Ascending aorta (tissue), 1 donor: Measurements from ENCODE around the gene SNX25.

GRCh38 chr4:185115875-185116308 is 27.2 kb upstream of the SLC25A4 start:
- PRO-cap, result no peak

- PRO-cap, result bidirectional peak, plus-strand start at chr4:185209557, minus-strand start at chr4:185209487
Measured at GRCh38 chr4:185208754-185209970, at the start of gene SNX25. Gene SNX25, plus strand, starts transcription at chr4:185209598.

GRCh38 chr4:185213726-185214526 is 4.5 kb downstream of the SNX25 start:
- PRO-cap, result no peak

DNA sequence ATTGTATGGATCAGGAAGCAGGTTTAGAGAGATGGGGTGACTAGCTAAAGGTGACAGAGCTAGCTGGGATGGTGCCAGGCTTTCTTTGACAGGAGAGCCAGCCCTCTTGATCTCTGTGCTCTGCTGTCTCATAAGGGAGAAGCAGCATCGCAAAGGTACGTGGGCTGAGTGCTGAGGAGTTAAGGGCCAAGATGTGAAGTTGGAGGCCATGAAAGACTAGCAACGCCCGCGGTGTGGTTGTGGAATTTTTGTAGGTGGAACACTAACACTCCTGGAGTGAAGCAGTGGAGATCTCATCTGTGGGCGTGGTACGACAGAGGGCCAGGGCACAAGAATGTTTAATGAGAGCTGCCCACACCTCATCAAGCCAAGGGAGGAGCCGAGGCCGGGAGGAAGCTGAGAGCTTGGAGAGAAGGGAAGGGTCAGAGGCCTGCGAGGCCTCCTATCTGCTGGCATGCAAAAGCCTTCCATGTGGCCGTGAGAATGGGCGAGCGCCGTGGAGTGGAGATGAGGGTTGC is 19.5 kb downstream of the SNX25 start:
- PRO-cap, result no peak

GRCh38 chr4:185379599-185380168 is 16.0 kb downstream of the LRP2BP start:
- PRO-cap, result no peak

- PRO-cap, result no peak
Measured at GRCh38 chr4:185411584-185412094, 14.1 kb downstream of the UFSP2 start.

DNA sequence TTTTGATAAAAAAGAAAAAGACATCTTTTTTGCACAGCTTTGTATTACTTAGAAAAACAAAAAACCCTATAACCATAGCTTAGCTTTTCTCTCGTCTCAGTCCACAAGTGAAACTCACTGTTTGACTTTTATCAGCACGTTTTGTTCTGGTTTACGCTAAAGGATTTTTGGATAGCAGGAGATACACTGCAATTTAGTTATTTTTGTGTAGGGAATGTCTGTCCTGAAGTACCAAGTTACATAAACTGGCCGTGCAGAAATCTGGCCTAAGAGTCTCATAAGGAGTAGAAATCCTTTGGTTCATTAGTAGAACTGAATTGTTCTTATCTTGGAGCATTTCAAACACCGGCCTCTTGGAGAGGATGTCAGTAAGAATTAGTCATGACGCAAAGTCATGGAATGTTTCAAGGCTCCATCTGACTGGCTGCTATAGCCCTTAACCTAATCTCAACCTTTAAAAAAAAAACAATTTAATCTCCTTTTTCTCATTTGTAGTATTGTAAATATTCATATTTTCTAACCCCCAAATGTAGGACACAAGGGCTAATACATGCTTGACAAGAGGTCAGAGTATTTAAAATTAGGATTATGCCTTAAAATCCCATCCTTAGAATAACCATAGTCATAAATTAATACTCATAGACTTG is 15.2 kb downstream of the PDLIM3 start:
- PRO-cap, result no peak

- PRO-cap, result no peak
Measured at GRCh38 chr4:185539685-185540074, 4.4 kb upstream of the PDLIM3 start.

GRCh38 chr4:185626727-185627318 is 91.5 kb upstream of the PDLIM3 start:
- PRO-cap, result no peak

DNA sequence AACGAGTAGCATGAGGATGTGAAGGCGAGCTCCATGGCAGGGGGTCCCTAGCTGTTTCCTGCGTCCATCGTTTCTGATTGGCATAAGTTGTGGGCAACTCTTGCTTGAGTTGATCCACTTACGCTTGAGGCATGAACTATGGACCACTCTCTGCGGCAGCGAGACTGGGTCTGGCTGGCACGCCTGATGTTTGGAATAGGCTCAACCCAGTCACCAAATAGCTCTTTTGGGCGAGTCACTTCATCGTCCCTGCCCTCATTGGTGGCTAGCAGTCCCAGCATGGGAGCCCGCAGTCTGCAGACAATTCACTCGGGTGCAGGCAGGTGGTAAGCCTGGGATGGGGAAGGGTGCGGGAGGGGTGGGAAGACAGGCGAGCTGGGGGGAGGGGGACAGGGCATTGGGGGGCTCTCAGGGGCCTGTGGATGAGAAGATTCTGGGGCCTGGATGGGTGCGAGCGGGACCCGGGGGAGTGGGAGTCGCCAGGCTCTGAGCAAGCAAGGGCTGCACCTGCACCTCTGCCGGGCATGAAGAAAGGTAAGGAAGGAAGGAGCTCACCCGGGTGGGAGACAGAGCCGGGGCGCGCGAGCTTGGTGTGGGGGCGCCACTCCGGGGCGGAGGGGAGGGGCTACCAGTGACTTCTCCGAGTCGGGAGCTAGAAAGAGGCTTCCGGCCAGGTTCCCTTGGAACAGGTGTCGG is 103.2 kb upstream of the PDLIM3 start:
- PRO-cap, result no peak

DNA sequence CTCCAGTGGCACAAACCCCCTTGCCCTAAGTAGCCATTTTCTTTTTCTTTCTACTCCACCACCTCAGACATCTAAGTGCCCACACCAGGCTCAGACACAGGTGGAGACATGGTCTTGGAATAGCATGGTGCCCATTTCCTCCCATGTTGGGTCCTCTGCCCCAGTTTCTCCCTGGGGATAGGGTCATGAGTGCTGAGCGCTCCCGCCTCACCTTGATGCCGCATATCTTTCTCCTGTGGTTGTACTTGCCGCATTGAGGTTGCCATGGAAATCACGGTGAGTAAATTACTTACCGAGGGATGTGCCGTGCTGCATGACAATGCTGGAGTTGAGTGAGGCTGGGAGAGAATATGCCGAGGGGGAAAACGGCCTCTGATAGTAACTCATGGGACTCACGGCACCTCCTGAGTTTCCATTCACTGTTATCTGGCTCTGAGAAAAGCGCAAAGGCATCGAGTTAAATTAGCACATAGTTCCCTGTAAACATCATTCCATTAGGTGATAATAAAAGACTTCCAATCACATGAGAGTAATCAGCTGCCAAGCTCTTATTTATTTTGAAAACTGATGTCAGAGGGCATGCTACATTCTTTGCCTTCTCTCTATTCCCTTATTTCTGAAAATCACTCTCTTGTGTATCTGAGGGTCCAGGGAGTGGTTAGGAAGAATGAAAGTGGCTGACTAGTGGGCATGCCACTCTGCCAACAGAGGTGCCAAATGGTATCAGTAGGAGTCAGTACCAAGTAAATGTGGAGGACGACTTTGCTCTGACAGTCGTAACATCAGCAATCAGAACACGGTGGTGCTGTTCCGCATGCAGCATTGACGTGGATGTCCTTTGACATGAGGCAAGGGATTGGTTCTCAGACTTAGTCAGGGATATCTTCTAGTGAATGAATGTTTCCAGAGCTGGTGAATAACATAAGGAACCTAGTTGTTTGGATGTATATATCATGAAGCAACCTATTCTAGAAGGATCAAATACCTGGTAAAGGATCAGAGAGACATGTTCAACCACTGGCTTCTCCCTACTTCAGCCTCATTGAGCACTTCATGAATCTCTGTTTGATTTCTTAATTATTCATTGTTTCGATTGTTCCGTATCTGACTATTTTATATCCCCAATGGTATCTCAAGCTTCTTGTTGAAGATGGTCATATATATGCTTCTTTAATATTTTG is 126.9 kb upstream of the PDLIM3 start:
- PRO-cap, result no peak

GRCh38 chr4:185683158-185683761 is 128.7 kb downstream of the SORBS2 start:
- PRO-cap, result no peak

GRCh38 chr4:185695847-185696176 is 116.2 kb downstream of the SORBS2 start:
- PRO-cap, result no peak

DNA sequence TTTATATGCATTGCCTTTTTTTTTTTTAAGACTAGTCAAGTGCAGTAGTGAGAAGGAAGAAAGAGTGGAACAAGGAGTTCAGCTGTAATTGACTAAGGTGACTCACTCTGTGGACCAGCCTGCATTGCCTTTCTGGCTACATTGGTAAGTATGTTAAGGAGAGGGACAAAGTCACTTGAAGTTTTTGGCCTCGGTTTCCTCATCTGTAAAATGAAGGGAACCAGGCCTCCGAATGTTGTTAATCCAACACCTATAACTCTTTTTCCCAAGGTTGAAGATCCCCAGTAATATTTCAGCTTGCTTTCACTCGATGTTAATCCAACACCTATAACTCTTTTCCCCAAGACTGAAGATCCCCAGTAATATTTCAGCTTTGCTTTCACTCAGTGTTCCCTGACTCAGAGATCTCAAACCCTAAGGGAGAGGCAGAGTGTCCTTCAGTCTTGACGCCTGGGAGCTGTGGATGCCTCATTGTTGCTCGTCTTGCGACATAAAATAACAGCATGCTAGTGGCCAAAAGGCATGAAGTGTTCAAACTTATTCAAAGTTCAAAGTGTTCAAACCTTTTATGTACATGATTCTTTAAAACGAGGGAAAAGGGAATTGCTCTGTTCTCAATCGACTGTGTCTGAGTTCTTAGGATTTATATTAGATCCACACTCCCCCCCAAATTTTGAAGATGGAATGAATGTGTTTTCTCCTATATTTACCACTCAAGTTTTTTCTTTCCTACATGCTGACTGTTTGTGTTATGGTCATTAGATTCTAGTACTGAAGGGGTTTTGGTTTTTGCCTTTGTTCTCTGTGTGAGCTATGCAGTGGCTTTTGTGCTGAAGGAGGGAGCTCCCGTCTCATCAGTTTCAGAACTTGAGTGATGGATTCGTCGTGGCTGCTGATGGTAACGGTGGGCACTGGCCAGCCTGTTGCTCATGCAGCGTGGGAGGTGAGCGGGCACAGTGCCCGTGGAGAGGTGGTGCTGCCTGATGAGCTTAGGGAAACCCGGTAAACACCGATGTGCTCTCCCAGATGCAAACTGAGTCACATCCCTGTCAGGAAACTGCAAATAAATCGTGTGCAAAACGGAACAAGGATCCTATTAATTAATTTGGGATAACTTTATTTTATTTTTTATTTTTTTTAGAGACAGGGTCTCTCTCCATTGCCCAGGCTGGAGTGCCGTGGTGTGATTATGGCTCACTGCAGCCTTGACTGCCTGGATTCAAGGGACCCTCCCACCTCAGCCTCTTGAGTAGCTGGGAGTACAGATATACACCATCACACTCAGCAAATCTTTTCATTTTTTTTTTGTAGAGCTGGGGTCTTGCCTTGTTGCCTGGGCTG is 101.7 kb downstream of the SORBS2 start:
- PRO-cap, result unidirectional peak, plus-strand start at position 147 of the sequence; unidirectional peak, minus-strand start at position 869 of the sequence; unidirectional peak, minus-strand start at position 1,035 of the sequence

DNA sequence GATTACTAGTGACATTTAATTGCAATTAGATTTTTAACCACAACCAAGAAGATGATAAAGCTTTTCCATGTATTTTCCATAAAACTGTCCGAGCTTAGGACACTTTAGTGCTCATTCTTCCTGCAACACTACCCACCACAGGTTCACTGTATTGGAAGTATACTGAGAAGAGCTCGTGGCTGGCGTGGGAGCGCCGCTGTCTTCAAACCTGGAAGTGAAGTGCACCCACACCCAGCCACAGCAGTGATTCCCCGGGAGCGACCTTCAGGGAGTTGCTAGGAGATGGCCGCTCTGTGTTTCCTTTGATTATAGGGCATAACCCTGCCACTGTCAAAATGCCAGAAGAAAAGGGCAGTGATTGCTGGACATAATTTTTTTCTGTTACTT is 95.0 kb downstream of the SORBS2 start:
- PRO-cap, result no peak

DNA sequence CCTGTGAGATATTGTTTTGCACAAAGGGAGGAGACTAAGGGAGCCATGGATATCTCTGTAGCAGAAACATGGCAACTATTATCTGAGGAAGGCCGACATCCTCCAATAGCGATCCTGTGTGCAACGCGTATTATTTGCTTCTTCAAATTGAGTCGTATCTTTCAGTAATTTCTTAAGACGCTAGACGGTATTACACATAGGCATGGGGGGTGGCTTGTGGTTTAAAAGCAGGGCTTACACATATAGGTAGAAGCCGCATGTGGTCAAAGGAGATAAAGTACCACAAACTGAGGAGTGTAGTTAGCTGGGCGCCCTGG is 94.7 kb downstream of the SORBS2 start:
- PRO-cap, result no peak

DNA sequence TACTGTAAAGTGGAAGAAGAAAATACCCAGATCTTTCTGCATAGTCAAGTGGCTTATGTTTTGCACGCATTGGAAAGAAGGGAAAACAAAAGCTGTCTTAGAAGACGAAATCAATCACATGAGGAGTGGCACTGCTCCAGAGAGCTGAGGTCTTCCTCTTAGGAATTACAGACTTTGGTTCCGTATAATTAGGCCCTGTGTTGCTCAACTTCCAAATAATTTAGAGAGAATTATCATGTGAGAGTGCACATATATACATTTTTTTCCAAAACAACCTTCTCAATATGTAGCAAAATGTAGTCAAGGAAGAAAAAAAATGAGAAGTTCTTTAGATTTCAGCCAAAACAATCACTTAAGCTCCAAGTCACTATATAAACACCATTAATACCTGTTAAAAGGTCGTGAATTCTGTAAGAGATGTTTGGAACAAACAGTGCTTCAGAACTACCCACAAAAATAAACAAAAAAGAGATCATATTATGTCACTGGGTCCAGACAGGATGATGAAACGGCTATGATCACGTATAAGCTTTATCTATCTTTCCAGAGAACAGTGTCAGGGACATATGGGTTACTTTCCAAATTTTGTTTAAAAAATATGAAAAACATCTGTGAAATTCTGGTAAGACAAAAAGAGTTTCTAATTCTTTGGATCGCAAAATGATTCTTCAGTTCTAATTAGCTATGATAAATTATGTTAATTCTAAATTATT is 90.2 kb downstream of the SORBS2 start:
- PRO-cap, result no peak

- PRO-cap, result bidirectional peak, plus-strand start at chr4:185773654, minus-strand start at chr4:185773522
Measured at GRCh38 chr4:185773131-185773918, 38.7 kb downstream of the SORBS2 start.

DNA sequence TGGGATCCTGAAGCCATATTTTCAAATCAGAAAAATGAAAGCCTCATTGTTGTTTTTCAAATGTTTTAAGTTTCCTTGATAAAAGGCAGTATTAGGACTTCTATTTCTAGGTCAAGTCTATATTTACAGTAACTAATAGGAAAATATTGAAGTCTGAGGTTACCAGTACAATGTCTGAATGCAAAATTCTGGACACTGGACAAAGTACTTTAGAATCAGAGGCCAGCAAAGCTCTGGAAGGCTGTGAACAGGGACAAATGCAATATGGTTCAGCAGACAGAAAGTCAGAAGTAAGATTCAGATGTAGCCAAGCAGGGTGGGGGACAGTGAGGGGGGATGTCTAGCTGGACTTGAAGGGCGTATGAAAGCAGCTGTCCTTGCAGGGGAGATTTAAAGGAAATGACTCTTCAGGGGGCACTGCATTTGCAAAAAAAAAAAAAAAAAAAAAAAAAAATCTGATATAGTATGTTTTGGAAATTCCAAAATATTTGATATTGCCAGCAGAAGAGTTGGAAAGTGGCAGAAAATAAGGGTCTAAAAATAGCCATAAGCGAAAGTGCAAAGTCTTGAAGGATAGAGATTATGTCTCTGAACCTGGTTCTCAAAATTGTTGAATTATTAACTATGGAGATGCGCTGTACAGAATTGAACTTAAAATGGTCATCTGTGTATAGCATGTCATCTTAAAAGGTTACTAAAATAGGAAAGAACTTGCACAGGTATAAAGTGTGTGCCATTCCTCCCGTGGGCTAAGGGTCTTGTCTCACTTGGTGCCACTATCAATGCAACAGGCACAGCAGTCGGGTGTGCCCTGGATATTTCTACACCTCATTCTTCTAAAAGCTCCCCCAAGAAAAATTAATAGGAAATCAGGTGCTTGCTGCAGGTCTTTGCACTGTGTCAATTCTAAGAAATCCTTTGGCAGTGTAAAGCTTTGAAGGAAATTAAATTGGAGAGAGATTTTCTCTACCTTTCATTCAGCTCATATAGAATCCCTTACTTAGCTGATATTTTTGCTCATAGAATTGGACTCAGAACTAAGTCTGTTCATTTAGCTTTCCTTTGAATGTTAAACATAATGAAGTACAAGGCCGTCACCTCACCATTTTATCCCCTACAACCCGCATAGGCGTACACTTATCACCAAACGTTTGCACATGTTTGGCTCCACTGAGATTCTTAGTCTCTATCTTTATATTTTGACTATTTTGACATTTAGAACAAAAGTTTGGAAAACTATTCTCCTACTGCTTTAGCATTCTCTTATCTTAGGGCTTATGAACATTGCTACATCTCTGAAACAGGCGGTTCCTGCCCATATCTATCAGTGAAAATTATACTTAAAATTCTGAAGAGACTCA is 2.5 kb downstream of the SORBS2 start:
- PRO-cap, result no peak

DNA sequence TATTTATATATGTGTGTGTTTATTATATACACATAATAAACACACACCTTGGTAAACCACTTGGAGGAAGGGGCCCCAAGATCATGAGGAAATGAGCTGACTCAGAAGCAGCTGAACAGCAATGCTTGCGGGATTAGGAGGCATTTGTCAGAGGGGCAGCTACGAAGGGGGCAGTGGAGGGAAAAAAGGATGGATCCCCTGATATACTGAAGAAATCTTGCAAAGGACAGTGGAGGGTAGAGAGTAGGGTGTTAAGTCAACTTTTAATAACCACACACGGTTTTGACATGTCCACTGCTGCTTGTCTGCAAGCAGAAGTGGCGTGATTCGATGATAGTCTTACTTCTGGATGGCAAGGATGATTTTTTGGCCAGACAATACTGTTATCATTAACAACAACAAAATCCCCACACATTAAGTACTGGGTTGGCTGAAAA is 120.1 kb upstream of the SORBS2 start:
- PRO-cap, result no peak